Foreskin fibroblast (primary cell): ENCODE data around the genes ERMP1 and NFIB.

GRCh38 chr9:5582697-5583485 is 46.0 kb upstream of the RIC1 start:
- RRBS, result no CpG with 5 or more reads among the region's 2 CpGs

- RRBS, result no CpG with 5 or more reads among the region's 8 CpGs
Measured at GRCh38 chr9:5621167-5621704, 7.7 kb upstream of the RIC1 start.

GRCh38 chr9:5832732-5833321 is at the start of gene ERMP1:
ERMP1 (minus strand) TSS chr9:5833117.
- RRBS, result 3% methylated on average over 16 of the region's 68 CpGs

DNA sequence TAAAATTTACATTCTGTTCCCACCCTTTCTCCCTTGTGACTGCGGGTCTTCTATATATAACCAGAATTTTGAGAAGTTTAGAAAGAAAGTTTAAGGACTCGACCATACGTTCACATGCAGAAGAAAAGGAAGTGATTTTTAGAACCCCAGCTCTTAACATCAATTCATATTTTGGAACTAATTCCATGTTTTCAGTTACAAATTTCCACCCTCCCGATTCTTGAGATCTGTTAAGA is 478 bp upstream of the KIAA2026 start:
- RRBS, result no CpG with 5 or more reads among the region's 4 CpGs

DNA sequence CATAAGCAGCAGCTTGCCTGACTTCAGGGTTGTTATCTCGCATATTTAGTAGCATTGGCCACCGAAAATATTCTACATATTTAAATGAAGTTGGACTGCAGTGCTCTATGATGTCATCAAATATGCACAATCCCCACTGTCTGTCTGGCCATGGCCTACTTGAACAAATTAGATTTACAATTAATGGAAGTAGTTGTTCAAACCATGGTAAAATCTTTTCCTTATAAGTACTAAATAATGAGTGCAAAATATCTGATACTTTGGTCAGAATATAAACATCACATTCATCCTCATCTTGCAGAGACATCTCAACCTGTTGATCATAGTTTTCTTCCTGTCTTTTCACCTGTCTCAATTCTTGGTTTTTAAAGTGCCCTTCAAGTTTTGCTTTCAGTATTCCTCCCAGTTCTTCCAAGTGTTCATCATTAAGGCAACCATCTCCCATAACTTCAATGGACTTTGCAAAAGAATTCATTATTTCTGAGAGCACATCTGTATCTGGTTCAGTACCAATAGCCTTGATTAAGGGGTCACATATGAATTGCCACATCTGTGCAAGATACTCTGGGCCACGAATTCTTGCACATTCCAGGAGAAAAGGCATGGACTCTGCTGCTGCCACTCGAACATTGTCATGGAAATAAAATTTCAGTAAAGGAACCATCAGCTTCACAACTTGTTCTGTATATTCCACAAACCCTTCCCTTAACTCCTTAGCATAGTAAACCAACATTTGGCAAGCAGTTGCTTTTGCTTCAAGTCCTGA is 2.4 kb downstream of the RANBP6 start:
- RRBS, result no CpG with 5 or more reads among the region's 4 CpGs

- RRBS, result no CpG with 5 or more reads among the region's 6 CpGs
Measured at GRCh38 chr9:6414339-6414717, 1.3 kb downstream of the UHRF2 start.

GRCh38 chr9:6418689-6419044 is 5.7 kb downstream of the UHRF2 start:
- RRBS, result no CpG with 5 or more reads among the region's 3 CpGs

DNA sequence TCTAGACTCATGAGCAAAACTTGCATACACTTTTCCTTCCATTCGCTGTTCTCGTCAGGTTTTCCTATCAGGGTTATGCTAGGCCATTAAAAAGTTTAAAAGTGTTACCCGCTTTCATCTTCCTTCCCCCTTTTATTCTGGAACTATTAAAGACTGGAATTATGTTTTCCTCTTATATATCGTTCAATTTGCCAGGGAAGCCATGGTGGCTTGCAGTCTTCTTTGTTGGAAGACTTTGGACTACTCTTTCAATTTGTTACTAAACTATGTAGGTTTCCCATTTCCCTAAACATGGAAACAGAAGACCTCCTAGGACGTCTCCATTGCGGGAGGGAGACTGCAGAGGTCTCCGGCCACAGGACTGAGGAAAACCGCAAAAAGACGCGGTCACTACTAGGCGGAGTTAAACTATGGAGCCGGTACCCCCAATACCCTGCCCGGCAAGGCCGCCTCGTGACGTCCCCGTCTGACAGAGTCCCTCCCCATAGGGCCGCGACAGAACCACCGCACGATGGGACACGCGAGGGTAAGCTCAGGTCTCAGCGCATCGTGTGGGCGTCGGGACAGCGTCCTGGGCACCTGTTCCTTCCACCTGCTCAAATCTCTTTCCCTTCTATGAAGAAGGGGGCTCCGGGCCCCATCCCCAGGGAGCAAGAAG is 35.1 kb upstream of the GLDC start:
- RRBS, result 3% methylated on average over 7 of the region's 29 CpGs

DNA sequence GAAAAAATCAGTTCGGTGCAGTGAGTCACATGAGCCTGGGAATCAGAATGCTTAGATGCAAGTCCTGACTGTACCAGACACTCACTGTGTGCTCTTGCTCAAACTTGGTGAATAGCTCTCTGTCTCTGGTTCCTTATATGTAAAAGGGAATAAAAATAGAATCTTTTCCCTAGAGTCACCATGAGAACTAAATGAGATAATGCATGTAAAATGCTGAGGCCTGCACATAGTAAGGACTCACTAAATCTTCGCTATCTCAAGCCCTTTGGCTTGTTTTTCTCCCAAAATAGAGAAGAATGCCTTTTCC is 483.4 kb downstream of the DMAC1 start:
- RRBS, result no CpG with 5 or more reads among the region's 2 CpGs

DNA sequence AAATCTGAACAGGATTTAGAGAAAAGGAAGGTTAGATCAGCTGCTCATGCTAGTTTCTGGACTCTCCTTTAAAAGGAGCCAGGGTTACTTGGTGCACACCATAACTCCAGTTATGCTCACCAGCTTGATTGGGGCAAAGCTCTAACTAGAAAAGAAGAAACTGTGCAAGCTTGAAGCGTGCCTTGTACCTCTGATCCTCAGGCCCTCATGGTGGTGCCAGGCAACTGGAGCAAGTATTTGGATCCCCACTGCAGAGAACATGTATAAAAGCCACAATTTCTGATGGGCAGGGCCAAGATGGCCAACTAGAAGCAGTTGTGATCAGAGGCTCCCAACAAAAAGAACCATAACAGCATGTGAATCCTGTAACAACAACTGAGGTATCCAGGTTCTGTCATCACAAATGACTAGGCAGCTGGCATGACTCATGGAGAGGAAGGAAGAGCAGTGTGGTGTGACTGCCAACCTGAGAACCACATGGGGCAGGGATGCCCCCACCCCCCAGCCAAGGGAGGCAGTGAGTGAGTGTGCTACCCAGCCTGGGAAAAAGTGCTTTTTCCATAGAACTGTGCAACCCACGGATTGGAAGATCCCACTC is 79.8 kb upstream of the DMAC1 start:
- RRBS, result no CpG with 5 or more reads among the region's 2 CpGs

DNA sequence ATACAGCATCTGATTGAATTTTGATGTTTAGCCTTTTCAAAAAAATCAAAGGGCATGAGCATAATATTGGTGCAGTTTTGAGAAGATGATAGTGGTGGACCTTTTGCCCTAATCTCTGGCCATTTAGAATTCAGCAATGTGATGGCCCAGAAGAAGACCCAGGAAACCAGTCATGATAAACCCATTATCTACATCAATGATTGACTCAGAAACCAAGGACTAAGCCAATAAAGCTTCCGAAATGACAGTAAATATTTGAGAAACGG is 1158.7 kb upstream of the DMAC1 start:
- RRBS, result no CpG with 5 or more reads among the region's 2 CpGs

- RRBS, result no CpG with 5 or more reads among the region's 1 CpG
Measured at GRCh38 chr9:9528083-9528436, 1084.7 kb downstream of the PTPRD start.

GRCh38 chr9:12333724-12334201 is 359.4 kb upstream of the TYRP1 start:
- RRBS, result no CpG with 5 or more reads among the region's 14 CpGs

DNA sequence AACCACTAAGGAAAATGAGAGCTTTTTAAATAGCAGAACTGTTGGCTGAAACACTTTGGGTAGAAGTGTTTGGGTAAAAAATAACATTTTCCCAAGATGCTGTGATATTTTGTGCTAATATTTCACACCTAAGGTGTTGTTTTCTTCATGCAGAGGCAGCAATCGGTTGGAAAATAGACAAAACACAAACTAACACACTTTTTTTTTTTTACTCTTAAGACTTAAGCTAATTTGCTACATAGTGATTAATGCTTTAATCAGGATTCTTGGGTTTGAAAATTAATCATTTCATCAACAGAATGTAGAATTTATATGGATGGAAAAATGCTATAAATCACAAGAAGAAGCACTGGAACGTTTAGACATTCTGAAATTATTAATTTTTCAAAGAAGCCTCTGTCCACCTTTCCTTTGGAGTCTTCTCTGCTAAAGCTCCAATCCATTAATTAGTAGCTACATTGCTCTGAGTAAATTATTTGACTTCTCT is 70.8 kb upstream of the TYRP1 start:
- RRBS, result no CpG with 5 or more reads among the region's 2 CpGs

DNA sequence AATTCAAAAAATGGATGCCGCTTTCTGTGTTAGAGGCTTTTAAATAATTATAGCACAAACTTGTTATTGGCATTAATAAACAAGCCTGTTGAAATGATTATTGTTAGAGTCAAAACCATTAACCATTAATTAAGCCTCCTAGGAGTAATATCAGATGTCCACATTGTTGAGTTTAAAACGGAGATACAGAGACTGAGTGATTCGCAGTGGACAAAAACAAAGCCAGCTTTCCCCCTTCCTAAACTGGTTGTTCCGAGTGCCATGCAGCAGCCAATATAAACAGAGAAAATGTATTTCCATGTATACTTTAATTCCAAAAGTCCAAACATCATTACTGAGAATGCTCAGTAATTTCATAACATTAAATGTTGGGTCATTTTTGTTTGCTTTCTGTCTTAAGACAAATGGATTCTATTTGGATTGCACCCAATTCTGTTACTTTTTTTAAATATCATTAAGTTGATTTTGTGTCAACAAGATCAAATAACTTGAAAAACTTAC is 19.1 kb downstream of the LURAP1L start:
- RRBS, result no CpG with 5 or more reads among the region's 4 CpGs

GRCh38 chr9:13135333-13136145 is 144.0 kb downstream of the MPDZ start:
- RRBS, result no CpG with 5 or more reads among the region's 1 CpG

GRCh38 chr9:13175649-13176450 is 103.6 kb downstream of the MPDZ start:
- RRBS, result no CpG with 5 or more reads among the region's 4 CpGs

- RRBS, result no CpG with 5 or more reads among the region's 4 CpGs
Measured at GRCh38 chr9:13484812-13485320, 205.4 kb upstream of the MPDZ start.

- RRBS, result no CpG with 5 or more reads among the region's 20 CpGs
Measured at GRCh38 chr9:13568459-13569401, 289.2 kb upstream of the MPDZ start.

GRCh38 chr9:14313420-14314205 is at the start of gene NFIB:
NFIB (minus strand) TSS chr9:14314141.
- RRBS, result under 1% methylated on average over 14 of the region's 62 CpGs